Tibial artery (tissue), 1 donor: ENCODE measurements around a stretch of chr10.

- PRO-cap: no peak
These were observed 350.0 kb downstream of the KCNMA1 start for GRCh38 chr10:77287578-77288052.

- PRO-cap: no peak
These were observed 286.9 kb downstream of the KCNMA1 start for GRCh38 chr10:77350589-77351154.

GRCh38 chr10:77396963-77397369, 240.6 kb downstream of the KCNMA1 start:
- PRO-cap: no peak

DNA sequence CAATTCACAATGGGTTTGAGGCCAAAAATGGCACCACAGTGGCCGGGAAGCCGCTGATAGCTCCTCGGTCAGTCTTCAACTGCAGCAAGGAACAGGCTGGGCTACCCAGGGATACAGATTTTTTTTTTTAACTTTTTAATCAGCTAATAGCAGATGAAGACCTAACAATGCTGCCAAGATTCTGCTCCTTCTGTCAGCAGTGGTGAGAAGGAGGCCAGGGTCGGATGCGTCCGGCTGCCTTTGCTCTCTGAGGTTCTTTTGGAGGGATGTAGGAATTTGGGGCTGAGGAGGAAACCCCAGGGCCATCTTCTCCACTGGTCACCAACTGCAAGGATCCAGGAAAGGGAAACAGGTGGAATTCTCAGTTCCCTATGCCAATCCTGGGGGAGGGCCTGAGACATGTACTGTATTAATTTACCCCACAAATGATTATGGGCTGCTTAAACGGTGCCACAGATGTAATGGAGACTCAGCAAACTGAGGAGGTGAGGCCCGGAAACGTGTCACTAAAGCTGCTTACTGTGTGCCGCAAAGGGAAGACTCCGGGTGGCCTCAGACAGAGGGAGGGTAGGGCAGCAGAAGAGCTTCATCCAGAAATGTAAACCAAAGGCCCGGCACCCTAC, 167.7 kb downstream of the KCNMA1 start:
- PRO-cap: no peak

DNA sequence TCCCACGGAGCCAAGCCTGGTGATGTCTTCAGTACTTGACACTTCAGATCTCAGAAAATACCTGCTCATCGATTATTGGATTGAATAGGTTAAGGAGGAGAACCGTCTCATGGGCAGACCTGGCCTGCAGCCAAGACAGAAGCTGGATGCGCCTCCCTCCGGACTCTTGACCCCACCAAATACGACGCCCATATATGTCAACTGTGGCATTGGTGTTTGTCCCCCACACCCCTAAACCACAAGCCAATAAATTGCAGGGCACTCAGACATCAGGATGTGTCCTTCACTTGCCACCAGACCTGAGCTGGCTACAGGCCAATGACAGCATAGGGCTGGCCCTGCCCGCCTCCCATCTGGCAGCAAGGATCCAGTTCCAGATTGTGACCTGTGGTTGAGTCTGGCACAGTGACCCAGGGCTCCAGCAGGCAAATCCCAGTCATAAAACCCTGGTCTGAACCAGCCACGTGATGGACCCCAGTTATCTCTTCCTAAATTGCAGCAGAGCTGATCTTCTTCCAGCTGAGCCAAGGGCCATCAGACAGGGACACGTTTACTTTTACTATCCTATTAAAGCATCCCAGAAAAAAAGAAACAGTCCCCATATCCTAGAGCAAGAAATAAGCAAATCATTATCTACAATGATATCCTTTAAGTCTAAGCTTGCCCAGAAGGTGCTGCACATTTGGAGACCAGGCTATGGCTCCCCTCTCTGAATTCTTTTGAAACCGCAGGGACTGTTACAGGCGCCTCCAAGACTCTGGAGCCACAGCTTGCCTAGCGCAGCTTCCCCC, 157.5 kb downstream of the KCNMA1 start:
- PRO-cap: no peak

DNA sequence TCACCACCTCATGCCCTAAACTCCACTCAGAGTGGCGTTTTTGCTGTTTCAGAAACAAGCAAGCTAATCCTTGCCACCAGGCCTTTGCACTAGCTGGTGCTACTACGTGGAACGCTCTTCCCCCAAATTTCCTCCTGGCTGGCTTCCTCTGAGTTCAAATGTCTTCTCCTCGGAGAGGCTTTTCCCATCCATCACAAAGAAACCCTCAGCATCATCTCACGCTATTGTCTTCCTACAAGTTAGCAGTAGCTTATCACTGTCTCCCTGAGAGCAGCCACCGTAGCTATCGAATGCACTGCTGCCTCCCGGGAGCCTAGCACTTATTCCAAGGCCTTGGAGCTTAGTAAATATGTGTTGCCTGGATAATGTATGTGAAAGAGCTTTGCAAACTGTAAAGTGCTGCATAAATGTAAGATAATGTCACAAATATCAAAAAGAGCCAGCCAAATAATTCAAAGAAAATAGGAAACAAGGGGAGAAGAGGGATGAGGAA, 124.4 kb downstream of the KCNMA1 start:
- PRO-cap: no peak

GRCh38 chr10:77589340-77590389, 47.9 kb downstream of the KCNMA1 start:
- PRO-cap: no peak

GRCh38 chr10:77601533-77602079, 36.0 kb downstream of the KCNMA1 start:
- PRO-cap: no peak

- PRO-cap: no peak
These were observed 70.3 kb downstream of the DLG5 start for GRCh38 chr10:77856370-77856568.

DNA sequence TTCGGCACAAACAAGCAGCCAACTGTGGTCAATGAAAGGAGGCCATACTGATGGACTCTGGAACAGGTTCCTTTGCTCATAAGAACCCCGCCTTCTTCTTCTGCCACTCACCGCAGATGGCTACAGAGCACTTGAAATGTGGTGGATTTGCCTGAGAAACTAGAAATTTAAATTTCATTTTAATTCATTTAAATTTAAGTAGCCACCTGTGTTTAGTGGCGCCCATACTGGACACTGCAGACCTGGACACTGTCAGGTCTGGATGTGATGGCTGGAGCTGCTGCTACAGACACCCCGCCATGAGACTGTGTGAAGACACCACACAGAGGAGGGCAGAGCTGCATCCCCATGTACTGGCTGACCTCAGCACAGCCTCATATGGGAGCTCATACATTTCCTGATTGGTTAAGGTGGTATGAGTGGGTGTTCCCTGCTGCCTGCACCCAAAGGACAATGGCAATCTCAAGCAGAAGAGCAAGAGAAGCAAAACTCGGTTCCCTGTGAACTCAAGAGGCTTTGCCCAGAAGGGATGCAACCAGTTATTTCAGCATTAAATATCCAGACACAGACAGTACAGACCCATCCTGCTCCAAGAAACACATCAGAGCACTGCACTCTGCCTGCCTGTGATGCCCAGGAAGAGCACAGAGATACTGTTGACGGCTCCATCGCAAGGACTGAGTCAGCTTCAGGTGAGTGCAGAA, 60.0 kb downstream of the DLG5 start:
- PRO-cap: no peak

DNA sequence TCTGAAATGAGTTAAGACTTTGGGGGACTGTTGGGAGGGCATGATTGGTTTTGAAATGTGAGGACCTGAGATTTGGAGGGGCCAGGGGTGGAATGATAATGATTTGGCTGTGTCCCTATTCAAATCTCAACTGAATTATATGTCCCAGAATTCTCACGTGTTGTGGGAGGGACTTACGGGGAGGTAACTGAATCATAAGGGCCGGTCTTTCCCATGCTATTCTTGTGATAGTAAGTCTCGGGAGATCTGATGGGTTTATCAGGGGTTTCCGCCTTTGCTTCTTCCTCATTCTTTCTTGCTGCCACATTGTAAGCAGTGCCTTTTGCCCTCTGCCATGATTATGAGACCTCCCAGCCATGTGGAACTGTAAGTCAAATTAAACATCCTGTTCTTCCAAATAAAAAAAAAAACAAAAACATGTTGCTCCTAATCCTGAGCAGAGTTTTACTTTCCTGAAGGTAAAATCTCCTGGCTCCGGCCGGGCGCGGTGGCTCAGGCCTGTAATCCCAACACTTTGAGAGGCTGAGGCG, 22.1 kb downstream of the DLG5 start:
- PRO-cap: no peak

DNA sequence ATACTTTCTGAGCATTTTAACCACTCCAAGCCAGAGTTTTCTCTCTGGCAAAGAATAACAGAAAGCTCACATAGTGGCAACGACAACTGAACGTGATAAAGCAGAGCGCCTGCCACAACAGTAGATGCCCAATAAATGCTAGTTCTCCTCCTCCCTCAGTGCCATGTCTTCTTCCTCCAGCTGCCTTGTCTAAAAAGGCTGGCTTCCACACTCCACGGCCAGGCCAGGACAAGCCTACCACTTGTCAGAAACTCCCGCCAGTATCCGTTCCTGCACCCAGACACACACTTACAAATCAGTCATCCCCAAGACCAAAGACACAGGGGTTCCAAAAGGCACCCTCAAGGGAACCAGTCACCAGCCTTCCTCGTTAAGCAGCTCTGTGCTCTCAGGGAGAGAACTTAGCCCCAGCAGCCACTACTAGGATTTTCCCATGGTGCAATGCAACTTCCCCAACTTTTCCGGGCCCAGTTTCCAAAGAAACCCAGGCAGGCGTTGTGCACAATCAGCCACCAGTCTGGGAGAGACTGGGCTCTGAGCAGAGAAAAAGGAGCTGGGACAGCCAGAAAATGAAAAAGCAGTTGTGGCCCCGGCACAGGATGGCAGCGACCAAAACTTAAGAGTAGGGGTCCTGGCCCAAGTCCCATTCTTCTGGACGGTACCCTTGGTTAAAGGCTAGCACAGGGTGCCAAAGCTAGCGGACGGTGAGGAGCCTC, 1.2 kb downstream of the DLG5 start:
- PRO-cap: unidirectional peak, plus-strand start at position 487 of the sequence; unidirectional peak, plus-strand start at position 515 of the sequence

- PRO-cap: no peak
These were observed 16.7 kb upstream of the DLG5 start for GRCh38 chr10:77943024-77943894.

DNA sequence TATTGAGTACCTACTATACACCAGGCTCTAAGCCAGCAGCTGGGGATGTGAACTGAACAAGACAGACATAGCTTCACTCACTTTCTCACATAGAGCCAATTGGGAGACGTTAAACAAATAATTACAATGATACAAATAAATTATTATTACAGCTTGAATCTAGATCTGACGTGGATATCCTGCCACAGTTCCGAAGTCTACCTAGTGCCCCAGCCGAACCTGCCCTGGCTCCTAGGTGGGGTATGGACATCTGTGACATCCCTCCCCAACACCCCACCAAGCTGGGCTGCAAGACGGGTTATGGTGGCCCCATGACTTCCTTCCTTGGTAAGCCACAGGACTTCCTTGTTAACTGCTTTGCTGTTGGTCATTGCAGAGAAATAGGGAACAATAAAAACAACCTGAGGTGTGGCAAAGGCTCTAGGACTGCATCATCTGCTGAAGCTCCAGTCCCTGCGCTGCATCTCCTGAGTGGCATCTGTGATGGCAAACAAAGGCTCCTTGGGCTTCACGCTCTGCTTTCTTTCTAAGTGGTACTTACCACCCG, 216.5 kb downstream of the RPS24 start:
- PRO-cap: no peak

DNA sequence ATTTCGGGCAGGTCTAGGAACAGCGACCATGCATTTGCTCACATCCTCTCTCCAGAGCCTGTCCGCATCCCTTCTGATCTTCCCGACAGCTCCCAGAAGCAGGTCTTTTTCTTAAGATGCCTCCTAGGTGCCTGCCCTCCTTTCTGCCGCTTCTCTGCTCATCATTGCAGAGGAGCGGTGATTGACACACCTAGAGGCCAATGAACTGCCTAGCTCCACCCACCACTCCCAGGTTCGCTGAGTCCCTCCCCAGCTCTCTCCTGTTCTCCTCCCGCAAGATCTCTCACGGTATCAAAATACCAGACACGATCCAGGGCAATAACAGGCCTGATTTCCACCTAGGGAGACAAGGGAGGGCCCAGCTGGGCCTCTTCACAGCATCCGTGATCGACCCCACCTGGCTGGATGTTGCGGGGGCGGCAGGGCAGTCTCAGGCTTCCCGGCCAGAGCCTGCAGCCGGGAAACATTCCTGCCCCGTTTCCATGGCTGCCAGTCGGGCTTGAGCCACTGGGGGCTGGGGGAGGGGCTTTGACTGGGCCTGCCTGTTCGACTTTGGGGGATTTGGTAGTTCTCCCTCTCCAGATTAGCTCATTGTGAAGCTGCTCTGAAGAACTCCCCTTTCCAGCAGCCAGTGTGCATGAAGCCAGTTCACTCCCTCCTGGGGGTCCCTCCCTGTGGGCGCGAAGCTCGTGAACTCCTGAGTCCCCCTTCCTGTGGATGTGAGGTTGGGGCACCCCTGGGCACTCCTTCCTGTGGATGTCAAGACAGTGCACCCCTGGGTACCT, 373.5 kb downstream of the RPS24 start:
- PRO-cap: no peak

GRCh38 chr10:78515066-78515526, 481.4 kb downstream of the RPS24 start:
- PRO-cap: no peak

DNA sequence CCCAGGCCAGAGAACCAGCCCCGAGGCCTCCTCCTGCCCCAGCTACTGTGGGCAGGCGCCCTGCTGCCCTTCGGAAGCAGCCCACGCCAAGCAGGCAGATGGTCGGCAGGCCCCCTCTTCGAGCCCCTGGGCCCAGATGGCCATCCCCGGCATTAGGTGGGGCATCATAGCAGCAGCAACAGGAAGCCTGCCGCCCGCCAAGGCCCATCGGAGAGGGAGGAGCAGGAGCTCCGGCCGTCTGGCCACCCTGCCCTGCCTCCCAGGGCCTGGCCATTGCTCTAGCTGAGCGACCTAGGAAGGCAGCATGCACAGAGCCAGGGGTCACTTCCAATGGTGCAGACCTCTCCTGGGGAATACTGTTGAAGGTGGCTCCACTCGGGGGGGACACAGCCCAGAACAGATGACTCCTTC, 105.0 kb upstream of the ZMIZ1 start:
- PRO-cap: no peak

- PRO-cap: no peak
These were observed 20.6 kb downstream of the ZMIZ1 start for GRCh38 chr10:79089024-79090161.

DNA sequence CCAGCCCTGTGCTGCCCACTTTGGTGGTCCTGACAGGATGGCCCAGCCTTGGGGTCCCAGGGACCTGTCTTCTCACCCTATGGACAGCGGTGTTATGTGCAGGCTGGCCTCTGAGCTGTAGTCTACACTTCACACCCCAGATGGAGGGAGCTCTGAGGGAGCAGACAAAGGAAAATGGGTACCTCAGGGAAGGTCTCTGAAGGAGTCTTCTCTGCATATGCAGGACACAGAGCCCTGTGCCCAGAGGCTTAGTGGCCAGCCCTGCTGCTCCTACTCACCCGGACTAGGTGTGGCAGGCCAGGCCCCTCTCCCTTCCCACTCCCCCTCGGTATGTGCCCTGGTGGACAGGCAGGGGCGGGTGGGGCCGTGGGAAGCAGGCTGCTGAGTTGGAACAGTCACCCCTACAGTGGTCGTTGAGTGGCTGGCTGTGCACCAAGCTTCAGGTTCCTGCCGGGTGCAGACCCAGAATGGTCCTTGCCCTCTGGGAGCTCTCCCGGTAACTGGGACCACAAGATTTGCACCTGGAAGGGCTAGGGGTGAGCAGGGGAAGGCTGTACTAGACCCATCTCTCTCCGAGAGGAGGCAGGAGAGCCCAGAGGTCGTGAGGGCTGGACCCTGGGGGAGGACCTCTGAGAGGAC, 68.5 kb downstream of the ZMIZ1 start:
- PRO-cap: no peak

DNA sequence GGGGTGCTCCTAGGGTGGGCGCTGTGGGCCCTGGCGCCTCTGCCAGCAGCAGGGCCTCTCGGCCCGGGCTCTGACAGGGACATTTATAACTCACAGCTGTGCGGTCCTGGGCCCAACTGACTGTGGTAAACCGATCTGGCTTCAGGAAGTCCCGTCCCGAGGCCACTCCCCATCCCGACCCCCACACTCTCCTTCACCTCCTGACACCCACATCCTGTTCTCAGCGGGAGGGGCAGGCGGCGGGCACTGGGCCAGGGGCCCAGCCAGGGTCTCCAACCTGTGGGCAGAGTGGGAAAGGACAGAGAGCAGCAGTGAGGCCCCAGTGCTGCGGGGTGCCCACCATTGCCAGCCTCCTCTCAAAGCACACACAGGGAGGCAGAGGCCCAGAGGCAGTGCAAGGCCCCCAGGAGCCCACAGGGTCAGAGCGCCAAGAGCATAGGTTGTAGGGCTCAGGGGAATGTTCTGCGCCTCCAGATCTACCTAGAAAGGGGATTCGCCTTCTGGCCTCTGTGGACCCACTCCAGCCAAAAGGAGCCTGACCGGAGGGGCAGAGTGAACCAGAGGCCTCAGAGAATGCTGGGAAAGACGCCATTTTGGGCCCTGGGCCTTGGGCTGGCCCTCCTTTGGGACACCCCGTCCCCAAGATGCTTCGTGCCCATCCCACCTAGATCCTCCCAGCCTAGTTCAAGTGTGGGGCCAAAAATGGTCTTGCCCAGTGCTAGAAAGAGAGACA, 69.2 kb downstream of the ZMIZ1 start:
- PRO-cap: unidirectional peak, minus-strand start at position 122 of the sequence